SK-N-MC (cell line): Measurements from ENCODE around the gene ZNF607.

GRCh38 chr19:37312257-37313174 is 21.9 kb upstream of the ZNF875 start:
- RRBS: no CpG with 5 or more reads among the region's 36 CpGs

DNA sequence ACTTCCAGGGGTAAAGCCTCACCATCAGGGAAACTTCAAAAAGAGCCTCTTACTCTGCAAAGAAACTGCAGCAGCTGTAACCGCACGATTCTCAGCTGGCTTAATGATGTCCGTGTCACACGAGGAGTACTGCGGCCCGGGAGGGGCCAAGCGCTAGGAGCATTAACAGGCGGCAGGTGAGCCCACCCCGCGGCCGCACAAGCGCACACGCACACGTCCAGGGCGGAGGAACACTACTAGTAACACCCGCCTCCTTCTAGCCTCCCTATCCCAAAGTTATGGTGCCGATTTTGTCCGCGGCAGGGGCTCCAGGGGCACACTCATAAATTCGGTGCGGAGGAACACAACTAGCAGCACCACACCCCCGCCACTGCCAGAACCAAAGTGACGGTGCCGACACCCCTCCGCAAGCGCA is 418 bp downstream of the ZNF571 start:
- RRBS: no CpG with 5 or more reads among the region's 26 CpGs

- RRBS: 3% methylated on average over 12 of the region's 64 CpGs
Measured at GRCh38 chr19:37718858-37720218, at the start of gene ZNF607. Gene ZNF607, minus strand, starts transcription at chr19:37719761.

GRCh38 chr19:37979642-37980233 is 72.7 kb downstream of the SIPA1L3 start:
- RRBS: no CpG with 5 or more reads among the region's 11 CpGs

- RRBS: 7% methylated on average over 11 of the region's 29 CpGs
Measured at GRCh38 chr19:38209124-38209993, 14.7 kb downstream of the DPF1 start.

DNA sequence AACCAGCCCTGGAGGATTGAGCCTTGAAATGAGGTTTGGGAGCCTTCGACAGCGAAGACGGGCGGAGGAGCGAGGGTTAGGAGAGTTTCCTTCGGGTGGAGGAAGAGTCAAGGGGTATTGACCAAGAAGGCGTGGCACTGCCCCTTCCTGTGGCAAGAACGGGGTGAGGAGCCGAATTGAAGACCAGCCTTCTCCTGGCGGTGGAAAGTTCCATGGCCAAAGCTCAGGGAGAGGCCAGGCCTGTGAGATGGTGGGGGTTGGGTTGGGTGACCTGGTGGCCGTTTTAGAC is 703 bp downstream of the SPINT2 start:
- RRBS: no CpG with 5 or more reads among the region's 11 CpGs

DNA sequence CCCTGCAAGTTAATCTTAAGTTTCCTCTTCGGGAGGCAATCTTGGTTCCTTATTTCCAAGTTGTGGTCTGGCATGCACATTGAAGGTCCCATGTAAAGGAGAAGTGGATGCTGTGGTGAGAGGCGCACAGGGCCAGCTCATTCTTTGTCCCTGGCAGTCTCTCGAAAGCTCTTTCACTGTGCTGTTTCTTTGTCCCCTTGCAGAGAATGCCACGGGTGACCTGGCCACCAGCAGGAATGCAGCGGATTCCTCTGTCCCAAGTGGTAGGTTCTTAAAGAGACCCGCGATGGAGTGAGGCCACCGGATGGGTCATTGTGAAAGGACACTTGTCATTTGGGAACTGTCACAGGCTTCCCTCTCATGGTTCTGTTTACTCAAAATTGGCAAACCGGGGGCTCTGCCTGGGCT is 16.4 kb upstream of the C19orf33 start:
- RRBS: 43% methylated on average over 2 of the region's 9 CpGs

GRCh38 chr19:38395894-38396157 is 7.1 kb upstream of the FAM98C start:
- RRBS: under 1% methylated on average over 14 of the region's 39 CpGs

GRCh38 chr19:38420648-38421139 is 5.3 kb downstream of the RASGRP4 start:
- RRBS: no CpG with 5 or more reads among the region's 9 CpGs

DNA sequence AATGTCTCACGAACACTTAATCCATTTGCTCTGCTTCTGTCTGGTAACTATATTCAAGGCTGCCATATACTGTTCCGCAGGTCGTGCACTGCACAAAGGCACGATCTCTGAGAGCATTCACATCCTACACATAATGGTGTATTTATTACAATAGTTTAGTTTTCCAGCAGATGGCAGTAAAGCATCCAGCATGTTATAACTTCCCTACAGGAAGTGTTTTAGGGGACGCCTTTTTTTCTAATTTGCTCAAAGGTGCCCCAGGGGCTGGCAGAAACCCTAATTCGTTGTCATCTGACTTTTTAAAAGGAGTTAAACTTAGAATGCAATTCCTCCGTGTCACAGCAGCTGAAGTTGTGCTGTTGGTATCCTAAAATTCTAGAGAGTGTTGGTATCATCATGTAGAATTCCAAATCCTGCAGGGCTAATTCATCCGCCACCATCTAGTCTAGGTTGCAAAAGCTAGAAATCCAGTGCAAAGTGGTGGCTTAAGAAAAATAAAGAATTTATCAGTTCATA is 73.3 kb downstream of the MAP4K1 start:
- RRBS: no CpG with 5 or more reads among the region's 8 CpGs

DNA sequence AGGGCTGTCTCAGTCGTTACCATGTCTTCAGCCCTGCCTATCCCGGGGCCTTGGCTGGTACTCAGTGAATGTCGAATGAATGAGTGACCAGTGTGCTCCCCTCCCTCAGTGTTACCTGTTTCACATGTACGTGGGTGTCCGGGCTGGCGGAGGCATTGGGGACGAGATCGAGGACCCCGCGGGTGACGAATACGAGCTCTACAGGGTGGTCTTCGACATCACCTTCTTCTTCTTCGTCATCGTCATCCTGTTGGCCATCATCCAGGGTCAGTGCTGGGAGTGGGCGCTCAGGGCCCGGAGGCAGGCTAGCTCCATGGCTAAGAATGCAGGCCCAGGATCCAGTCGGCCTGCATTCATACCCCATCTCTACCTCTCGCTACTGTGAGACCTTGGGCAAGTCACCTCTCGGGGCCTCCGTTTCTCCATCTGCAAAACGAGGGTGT is 32.9 kb downstream of the MAP4K1 start:
- RRBS: 60% methylated on average over 4 of the region's 22 CpGs

- RRBS: 37% methylated on average over 15 of the region's 46 CpGs
Measured at GRCh38 chr19:38595743-38596707, 21.7 kb downstream of the MAP4K1 start.

GRCh38 chr19:38634536-38634980 is 12.9 kb upstream of the ACTN4 start:
- RRBS: no CpG with 5 or more reads among the region's 9 CpGs

GRCh38 chr19:38647122-38647557 is 309 bp upstream of the ACTN4 start:
- RRBS: under 1% methylated on average over 18 of the region's 31 CpGs

DNA sequence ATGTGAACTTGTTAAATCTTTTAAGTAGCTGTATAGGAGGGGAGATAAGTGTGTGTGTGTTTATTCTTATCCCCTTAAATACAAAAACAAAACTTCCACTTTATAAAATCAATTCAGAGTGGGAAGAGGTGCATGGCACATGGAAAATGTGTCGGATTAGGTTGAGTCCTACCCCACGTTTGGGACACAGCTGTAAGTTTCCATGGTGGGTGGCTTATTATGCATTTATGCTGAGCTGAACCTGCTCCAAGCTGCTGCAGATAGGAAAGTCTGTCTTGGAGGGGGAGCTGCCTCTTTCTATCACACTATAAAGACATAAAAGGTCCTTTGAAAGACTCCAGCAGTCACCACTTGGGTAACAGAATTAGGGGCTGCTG is 15.1 kb downstream of the ACTN4 start:
- RRBS: no CpG with 5 or more reads among the region's 2 CpGs

GRCh38 chr19:38671601-38672312 is 24.3 kb downstream of the ACTN4 start:
- RRBS: no CpG with 5 or more reads among the region's 13 CpGs

GRCh38 chr19:38729405-38730546 is 14.5 kb downstream of the CAPN12 start:
- RRBS: no CpG with 5 or more reads among the region's 24 CpGs

DNA sequence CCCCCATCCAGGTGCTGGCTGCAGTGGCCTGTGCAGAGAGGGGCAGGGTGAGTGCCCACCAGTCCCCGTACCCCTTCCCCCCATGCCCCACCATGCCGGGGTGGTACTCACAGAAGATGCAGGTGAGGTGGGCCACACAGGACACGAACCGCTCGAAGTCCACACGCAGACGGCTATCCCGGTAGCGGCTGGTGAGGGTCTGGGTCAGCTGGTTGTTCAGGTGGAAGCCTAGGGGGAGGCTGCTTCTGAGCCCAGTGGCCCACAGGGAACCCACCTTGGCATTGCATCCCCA is 13.3 kb downstream of the CAPN12 start:
- RRBS: 95% methylated on average over 6 of the region's 9 CpGs

DNA sequence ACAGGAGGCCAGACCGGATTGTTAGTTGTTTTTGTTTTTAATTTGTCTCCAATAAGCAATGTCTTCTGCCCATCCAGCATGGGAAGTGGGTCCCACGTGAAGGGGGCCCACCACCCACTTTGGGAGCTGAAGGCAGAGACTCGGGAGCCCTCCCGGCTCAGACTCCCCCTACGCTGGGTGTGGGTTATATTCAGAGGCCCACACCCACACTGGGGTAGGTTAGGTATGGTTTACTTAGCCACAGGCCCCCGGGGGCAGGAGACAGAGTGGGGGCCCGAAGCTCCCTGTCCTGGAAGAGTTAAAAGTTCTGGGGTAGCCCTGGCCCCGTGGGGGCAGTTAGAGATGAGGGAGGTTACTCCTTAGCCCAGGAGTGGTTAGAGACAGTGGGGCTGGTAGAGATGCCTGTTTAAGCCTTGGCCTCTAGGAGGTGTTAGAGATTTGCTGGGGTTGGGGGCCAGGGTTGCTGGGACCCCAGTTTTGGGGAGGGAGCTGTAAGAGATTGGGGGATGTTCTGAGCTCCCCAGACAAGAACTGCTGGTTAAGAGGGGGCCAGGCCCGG is 546 bp upstream of the RINL start:
- RRBS: 88% methylated on average over 4 of the region's 9 CpGs

- RRBS: no CpG with 5 or more reads among the region's 11 CpGs
Measured at GRCh38 chr19:38924300-38924956, 6.1 kb downstream of the SARS2 start.